Frontal cortex (tissue), 2 donors: ENCODE data around the genes SLFN14, GAS2L2, TAF15, CCL5 and LYZL6.

GRCh38 chr17:35449318-35449882, 834 bp upstream of the SLFN13 start:
- RAMPAGE, long total RNA = no peak

DNA sequence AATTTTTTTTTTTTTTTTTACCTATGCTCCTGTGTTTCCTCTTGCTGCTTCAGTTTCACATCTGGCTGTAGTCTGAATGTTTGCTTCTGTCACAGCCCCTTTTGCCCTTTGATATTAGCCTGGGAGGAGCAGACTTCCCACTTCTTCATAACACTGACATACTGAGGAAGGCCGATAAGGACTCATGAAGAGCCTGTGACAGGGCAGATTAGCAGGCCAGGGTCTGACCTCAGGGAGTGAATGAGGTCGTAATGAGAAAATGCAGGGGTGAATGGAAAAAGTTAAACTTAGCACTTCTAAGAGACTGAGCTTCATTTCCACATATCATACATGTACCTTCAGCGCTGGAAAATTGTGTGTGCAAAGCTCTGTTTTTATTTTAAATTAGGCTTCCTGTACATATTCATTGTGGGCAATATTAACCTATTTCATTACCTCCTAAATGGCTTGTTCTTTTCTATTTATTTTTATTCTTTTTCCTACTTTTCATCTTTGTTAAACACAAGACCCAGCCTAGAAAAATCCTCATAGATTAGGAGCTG, at the start of gene SLFN14:
Gene SLFN14, minus strand, starts transcription at position 74 of the 542 bp plus-strand sequence.
- RAMPAGE, long total RNA = no peak

GRCh38 chr17:35752457-35753417, at the start of gene GAS2L2:
Gene GAS2L2, minus strand, starts transcription at chr17:35753239.
- RAMPAGE, long total RNA = no peak

- RAMPAGE, long total RNA = no peak
These were observed 5.4 kb downstream of the C17orf50 start for GRCh38 chr17:35765797-35766695.

GRCh38 chr17:35808680-35809639, at the start of gene TAF15:
Gene TAF15, plus strand, starts transcription at chr17:35809484.
- RAMPAGE, long total RNA = no peak

- RAMPAGE, long total RNA = no peak
These were observed 14.7 kb downstream of the TAF15 start for GRCh38 chr17:35823963-35824341.

- RAMPAGE, long total RNA = no peak
These were observed at the start of gene CCL5 for GRCh38 chr17:35880266-35880975. Gene CCL5, minus strand, starts transcription at chr17:35880360.

- RAMPAGE, long total RNA = no peak
These were observed 10.7 kb upstream of the CCL5 start for GRCh38 chr17:35890781-35891316.

DNA sequence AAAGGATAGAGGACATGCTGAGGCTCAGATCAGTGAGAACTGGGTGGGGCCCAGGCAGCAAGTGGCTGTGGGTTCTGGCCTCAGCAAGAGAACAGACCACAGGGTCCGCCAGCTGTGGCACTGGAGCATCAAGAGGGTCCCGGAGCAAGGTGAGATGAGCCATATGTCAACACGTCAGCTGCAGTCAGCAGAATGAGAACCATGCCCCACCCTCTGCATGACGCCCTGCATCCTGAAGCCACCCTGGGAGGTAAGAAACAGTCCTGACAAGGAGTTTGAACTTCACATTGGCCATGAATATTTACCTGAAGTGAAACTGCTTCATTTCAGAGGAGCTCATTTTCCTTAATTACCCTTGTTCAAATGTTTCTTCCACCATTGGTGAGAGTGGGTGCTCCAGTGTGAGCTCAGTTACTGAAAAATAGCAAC, 20.2 kb upstream of the CCL5 start:
- RAMPAGE, long total RNA = no peak

GRCh38 chr17:35943507-35944072, at the start of gene LYZL6:
Gene LYZL6, minus strand, starts transcription at chr17:35943713.
- RAMPAGE, long total RNA = no peak

GRCh38 chr17:35979909-35980347, 1.4 kb downstream of the CCL16 start:
- RAMPAGE, long total RNA = no peak

DNA sequence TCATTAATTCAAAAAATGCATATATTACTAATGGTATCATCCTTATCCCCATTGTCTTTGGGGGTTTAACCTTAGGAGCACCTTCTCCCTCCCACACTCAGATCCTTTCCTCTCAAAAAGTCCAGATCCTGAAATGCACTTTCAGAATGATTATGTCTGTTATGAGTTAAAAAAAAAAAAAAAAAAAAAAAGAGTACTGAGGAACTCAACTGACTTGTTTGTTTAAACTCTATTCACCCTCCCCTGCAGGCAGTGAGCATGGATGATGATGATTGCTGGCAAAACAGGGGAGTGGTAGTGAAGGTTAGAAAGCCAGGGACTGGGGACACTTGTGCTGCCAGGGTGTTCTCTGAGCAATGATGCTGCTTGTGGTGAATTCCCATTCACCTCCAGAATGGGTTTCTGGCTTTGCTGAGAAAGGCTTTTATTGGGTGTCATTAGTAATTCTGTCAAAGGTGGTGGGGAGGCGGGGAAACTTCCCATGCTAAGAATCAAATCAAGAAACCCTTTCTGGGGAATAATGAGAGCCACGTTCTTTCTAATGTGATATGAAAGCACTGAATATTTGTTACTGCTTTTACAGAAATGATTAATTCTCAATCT, 13.9 kb downstream of the CCL4 start:
- RAMPAGE, long total RNA = no peak

- RAMPAGE, long total RNA = no peak
These were observed 189 bp downstream of the CCL3L3 start for GRCh38 chr17:36196446-36196691.

DNA sequence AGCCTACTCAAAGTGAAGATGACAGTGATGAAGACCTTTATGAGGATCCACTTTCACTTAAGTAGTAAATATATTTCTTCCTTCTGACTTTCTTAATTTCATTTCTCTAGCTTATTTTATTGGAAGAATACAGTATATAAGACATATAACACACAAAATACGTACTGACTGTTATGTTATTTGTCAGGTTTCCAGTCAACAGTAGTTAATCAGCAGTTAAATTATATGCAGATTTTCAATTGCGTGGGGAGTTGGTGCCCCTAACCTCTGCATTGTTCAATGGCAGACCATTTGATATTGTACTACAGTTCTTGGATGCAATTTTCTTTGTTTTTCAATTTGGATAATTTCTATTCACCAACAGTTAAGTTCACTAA, 14.1 kb downstream of the MYO19 start:
- RAMPAGE, long total RNA = no peak

GRCh38 chr17:36550504-36551307, 6.0 kb downstream of the GGNBP2 start:
- RAMPAGE, long total RNA = no peak

- RAMPAGE, long total RNA = no peak
These were observed 471 bp upstream of the MRM1 start for GRCh38 chr17:36600936-36601288.

DNA sequence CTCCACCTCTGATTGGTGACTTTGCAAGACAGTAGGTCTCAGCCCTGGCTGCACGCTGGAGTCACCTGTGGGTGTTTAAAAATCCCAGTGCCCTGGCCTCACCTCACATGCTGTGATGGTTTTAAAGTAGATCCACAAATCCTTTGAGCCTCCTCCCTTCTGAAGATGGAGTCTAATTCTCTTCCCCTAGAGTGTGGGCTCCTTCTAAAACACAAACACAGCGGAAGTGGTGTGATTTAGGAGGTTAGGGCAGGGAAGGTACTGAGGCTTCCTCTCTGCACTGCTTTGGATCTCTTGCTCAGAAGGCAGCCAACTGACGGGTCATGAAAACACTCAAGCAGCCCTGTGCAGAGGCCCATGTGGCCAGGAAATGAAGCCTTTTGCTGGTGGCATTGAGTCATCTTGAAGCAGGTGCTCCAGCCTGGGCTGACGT, 72.7 kb downstream of the MRM1 start:
- RAMPAGE, long total RNA = no peak

GRCh38 chr17:36721987-36723194, 121.0 kb downstream of the MRM1 start:
- RAMPAGE, long total RNA = no peak

DNA sequence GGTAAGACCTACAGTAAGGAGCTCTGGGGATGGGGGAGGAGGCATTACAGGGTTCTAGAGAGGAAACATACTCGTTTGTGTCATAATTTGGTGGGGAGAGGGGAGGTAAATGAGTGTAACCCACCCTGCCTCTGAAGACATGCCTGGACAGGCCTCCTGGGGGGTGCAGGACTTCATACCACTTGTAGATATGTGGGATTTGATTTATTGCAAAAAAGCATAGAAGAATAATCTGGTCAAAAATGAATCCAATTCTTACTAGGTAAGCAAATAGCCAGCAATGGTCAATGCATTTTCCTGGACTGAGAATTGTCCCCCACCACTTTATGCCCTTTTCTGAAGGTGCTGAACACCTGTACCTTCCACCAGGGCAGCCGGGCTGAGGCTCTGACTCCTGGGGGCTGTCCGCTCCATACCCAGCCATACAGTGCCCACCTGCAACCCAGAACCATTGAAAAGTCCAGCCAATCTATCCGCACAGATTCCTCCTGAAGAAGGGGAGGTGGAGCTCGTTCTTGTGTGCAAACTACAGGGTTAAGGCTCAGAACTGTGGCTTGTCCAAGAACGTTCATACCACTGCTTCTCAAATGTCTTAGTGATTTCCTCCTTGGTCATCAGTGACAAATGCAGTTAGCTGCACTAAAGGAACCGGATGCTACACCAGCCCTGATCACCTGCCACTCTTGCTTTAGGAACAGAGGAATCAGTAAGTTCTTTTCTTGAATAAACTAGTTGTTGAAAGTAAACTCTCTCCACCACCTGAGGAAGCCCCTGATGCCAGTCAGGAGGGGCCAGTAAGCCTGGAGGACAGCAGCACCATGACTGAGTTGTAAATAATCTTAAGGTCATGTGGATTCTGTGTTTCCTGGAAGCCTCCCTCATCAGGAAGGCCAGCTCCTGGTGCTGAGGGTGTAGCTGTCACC, 136.8 kb downstream of the AATF start:
- RAMPAGE, long total RNA = no peak

DNA sequence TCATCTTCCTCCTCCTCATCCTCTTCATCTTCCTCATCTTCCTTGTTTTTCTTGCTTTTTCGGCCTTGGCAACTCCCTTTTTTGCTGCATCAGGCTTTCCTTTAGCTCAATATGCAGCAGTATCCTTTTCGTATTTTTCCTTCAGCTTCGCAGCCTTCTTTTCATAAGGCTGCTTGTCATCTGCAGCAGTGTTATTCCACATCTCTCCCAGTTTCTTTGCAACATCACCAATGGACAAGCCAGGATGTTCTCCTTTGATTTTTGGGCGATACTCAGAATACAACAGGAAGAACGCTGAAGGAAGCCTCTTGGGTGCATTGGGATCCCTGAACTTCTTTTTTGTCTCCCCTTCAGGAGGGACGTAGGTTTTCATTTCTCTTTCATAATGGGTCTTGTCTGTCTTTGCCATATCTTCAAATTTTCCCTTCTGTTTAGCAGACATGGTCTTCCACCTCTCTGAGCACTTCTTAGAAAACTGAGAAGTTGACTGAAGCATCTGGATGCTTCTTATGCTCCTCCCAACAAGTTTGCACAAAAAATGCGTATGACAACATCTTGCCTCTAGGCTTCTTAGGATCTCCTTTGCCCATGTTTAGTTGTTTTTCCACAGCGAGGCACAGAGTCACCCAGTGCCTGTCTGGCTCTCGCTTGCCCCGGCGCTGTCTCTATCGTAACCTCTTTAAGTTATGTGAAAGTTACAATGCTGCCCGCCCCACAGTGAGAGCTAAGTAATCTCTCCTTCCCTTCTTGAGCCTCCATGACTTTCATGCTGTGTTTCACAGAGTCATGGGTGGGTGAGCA, 195.1 kb downstream of the AATF start:
- RAMPAGE, long total RNA = no peak